Measurements from ENCODE around the genes PPAT, NOA1 and IGFBP7.

GRCh38 chr4:56388088-56388542 is 824 bp upstream of the AASDH start:
- PRO-cap, 2 experiments, result no peak in any of the 2 experiments
- RAMPAGE, long total RNA, 4 experiments, result no peak in any of the 4 experiments

- PRO-cap, 2 experiments, result no peak in any of the 2 experiments
- RAMPAGE, long total RNA, 4 experiments, result no peak in any of the 4 experiments
Measured at GRCh38 chr4:56414106-56414463, 21.3 kb downstream of the PPAT start.

DNA sequence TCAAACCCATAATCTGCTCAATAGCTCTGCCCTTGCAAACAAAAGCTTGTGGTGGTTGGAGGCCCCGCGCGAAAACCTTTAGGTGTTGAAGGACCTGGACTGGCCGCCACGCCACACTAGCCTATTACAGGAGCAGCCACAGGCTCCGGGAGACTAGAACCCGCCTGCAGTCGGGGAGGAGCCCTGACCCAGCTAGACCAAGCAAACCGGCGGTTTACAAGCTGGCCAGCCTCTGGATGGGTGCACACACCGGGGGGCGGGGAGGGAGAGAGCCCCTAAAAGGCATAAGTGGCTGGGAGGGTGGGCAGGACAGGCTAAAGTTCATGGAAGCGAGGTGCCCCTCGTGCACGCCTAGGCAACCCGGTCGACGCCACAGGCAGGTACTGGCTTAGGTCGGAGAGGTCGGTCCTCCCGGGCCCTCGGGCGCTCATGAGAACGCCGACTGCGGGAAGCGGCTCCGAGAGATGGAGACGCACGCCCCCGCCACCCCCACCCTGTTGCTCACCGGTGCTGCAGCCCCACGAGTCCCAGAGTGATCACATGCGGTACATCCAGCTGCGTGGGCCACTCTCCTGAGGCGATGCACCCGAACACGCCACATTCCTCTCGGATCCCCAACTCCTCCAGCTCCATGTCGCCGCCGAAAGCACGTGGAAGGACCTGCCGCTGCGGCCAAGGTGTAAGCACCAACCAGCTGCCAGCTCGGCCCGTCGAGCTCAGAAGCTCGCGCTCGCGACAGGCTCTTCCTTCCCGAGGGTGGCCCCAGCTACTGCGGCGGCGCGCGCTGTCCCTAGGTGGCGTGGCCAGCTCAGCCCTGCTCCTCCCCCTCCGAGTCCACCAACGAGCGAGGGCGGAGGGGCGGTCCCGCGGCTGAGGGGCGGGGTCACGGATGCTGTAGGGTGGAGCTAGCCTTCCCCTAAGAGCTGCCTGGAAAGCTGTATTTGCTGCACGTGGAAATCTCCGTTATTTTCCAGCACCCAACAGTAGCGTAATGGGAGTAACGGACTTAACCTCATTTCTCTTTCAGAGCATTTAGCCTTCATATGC is at the start of gene PPAT:
TSS of gene PPAT (minus strand) at position 771 of the 1,047 bp plus-strand sequence.
- PRO-cap, 2 experiments, result peak in 2 of 2 experiments; most common plus-strand start position 867 of the sequence (in 1); most common minus-strand start position 768 of the sequence (in 2)
- RAMPAGE, long total RNA, 4 experiments, result start-site peak on the minus strand in 4 of 4 experiments, centred at positions 652 to 760 of the sequence, 20 to 75 reads per replicate

GRCh38 chr4:56458999-56459999 is 8.1 kb upstream of the SRP72 start:
- PRO-cap, 2 experiments, result no peak in any of the 2 experiments
- RAMPAGE, long total RNA, 4 experiments, result no peak in any of the 4 experiments

- PRO-cap, 2 experiments, result peak in 1 of 2 experiments; most common plus-strand start chr4:56466665 (in 1)
- RAMPAGE, long total RNA, 4 experiments, result no peak in any of the 4 experiments
Measured at GRCh38 chr4:56466306-56467067, 930 bp upstream of the SRP72 start.

- PRO-cap, 2 experiments, result no peak in any of the 2 experiments
- RAMPAGE, long total RNA, 4 experiments, result start-site peak on the plus strand in 1 of 4 experiments, at chr4:56490584-56490619 at its widest, 75 reads per replicate
Measured at GRCh38 chr4:56490289-56490929, 15.2 kb upstream of the ARL9 start.

- PRO-cap, 2 experiments, result no peak in any of the 2 experiments
- RAMPAGE, long total RNA, 4 experiments, result start-site peak on the plus strand in 1 of 4 experiments, at chr4:56491549-56491553 at its widest, 27 reads per replicate
Measured at GRCh38 chr4:56491246-56491739, 14.3 kb upstream of the ARL9 start.

DNA sequence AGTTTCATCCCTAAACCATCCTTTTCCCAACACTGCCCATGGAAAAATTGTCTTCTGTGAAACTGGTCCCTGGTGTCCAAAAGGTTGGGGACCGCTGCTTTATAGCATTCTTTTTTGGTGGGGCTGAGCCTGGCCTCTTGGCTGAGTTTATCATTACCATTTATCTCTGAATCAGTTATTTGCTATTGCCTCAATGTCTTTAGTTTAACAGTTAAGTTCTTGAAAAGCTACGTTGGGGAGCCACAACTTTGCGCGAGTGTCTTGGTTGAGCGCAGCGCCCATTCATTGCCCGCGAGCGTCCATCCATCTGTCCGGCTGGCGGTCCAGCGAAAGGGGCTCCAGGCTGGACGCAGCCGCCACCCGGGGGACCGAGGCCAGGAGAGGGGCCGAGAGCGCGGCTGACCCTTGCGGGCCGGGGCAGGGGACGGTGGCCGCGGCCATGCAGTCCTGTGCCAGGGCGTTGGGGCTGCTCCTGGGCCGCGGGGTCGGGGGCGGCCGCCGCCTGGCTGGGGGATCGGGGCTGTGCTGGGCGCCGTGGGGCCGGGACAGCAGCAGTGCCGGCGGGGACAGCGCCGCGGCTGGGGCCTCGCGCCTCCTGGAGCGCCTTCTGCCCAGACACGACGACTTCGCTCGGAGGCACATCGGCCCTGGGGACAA is 61.9 kb downstream of the THEGL start:
- PRO-cap, 2 experiments, result no peak in any of the 2 experiments
- RAMPAGE, long total RNA, 4 experiments, result no peak in any of the 4 experiments

- PRO-cap, 2 experiments, result no peak in any of the 2 experiments
- RAMPAGE, long total RNA, 4 experiments, result no peak in any of the 4 experiments
Measured at GRCh38 chr4:56653252-56653912, 27.7 kb downstream of the HOPX start.

DNA sequence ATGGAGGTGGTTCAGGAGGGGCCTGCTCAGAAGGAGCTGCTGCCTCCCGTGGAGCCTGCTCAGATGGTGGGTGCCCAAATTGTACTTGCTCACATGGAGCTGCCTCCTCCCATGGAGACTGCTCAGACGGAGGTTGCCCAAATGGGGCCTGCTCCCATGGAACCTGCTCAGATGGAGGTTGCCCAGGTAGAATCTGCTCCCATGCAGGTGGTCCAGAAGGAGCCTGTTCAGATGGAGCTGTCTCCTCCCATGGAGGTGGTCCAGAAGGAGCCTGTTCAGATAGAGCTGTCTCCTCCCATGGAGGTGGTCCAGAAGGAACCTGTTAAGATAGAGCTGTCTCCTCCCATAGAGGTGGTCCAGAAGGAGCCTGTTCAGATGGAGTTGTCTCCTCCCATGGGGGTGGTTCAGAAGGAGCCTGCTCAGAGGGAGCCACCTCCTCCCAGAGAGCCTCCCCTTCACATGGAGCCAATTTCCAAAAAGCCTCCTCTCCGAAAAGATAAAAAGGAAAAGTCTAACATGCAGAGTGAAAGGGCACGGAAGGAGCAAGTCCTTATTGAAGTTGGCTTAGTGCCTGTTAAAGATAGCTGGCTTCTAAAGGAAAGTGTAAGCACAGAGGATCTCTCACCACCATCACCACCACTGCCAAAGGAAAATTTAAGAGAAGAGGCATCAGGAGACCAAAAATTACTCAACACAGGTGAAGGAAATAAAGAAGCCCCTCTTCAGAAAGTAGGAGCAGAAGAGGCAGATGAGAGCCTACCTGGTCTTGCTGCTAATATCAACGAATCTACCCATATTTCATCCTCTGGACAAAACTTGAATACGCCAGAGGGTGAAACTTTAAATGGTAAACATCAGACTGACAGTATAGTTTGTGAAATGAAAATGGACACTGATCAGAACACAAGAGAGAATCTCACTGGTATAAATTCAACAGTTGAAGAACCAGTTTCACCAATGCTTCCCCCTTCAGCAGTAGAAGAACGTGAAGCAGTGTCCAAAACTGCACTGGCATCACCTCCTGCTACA is 23.4 kb downstream of the REST start:
- PRO-cap, 2 experiments, result no peak in any of the 2 experiments
- RAMPAGE, long total RNA, 4 experiments, result no peak in any of the 4 experiments

DNA sequence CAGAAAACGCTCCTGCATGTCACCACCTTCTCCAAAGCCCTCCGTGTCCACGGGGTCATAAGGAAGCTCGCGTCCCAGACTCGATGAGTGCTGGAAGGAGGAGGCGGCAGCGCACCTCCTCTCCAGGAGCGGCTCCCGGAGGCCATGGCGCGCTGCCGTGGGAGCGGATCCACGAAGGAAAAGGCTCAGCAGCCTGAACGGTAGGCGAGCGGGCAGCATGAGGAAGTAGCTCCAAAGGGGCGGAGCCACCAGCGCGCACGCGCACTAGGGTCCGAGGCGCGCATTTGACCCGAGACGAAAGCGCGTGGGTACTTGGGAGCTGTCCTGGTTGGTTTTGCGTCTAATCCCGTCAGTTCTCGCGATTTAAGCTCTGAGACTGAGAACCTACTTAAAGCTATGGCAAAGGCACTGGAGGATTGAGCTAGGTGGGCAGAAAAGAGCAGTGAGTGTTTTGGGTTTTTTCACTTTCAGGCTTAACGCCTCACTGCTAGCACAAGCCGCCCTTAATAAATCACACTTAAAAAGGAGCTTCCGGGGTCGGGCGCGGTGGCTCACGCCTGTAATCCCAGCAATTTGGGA is at the start of gene NOA1:
TSS of gene NOA1 (minus strand) at position 240 of the 579 bp plus-strand sequence.
- PRO-cap, 2 experiments, result peak in 2 of 2 experiments; most common plus-strand start position 416 of the sequence (in 2); most common minus-strand start position 195 of the sequence (in 1)
- RAMPAGE, long total RNA, 4 experiments, result start-site peak on the plus strand in 1 of 4 experiments, centred at position 342 of the sequence, 36 reads per replicate; start-site peak on the minus strand in 2 of 4 experiments, centred at positions 199 to 209 of the sequence, 16 to 23 reads per replicate

DNA sequence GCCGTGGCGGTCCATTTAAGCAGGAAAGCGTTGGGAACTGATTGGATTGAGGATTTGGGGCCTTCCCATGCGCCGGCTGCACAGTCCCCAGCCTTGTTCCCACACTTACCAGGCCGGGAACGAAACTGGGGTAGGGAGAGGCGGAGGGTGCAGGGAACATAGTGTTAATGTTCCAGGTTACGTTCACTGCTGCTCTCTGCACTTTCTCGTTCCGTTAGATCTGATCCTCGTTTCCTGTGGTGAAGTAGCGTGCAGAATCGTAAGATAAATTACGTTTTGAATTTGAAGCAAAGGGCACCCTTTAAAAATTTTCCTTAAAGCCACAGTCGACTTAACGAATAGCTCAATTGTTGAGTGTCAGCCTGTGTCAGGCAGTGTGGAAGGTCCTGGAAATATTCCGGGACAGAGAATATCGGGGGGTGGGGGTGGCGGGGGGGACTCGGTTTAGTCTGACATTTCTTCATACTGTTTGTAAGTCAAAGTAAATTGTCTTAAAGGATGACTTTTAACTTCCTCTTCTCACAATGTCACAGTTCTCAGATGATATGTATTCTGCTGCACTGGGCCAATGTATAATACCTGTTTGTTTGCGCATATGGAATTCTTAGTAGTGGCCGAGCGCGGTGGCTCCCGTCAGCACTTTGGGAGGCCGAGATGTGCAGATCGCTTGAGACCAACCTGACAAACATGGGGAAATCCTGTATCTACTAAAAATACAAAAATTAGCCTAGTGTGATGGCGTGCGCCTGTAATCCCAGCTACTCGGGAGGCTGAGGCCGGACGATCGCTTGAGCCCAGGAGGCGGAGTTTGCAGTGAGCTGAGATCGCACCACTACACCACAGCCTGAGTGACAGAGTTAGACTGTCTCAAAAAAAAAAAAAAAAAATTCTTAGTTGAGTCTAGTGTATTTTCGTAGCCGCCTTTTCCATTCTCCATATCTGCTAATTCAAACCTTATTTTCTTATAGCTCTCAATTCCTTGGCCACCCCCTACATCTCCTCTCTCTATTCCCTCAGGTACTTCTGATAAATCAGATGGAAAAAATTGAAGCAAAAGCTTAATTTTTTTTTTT is 668 bp downstream of the POLR2B start:
- PRO-cap, 2 experiments, result no peak in any of the 2 experiments
- RAMPAGE, long total RNA, 4 experiments, result no peak in any of the 4 experiments

DNA sequence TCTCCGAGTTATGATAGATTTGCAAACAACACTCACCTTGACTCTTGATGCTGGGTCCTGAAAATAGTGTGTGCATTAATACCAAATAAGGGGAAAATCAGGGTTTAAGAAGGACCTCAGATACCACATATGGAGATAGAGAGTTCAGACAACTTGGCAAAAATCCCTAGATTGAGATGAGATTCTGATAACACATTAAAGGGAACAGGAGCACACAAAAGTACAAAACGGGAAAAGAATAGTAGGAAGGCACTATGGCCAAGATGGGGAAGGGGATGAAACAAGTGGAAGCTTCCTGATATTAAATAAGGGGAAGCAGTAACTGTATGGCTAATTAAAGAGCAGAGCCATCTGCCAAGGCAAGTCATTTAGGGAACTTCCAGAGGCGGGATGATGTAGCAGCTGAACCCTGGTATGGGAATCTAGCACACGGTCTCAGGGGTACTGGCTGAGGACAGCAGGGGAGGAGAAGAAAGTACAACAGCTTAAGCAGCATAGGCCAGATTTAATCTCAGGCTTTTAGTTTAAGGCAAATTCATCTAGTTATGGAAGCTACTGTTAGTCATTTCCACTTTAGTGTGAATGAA is 59.2 kb downstream of the IGFBP7 start:
- PRO-cap, 2 experiments, result peak in 1 of 2 experiments; most common plus-strand start position 425 of the sequence (in 1); most common minus-strand start position 306 of the sequence (in 1)
- RAMPAGE, long total RNA, 4 experiments, result no peak in any of the 4 experiments

DNA sequence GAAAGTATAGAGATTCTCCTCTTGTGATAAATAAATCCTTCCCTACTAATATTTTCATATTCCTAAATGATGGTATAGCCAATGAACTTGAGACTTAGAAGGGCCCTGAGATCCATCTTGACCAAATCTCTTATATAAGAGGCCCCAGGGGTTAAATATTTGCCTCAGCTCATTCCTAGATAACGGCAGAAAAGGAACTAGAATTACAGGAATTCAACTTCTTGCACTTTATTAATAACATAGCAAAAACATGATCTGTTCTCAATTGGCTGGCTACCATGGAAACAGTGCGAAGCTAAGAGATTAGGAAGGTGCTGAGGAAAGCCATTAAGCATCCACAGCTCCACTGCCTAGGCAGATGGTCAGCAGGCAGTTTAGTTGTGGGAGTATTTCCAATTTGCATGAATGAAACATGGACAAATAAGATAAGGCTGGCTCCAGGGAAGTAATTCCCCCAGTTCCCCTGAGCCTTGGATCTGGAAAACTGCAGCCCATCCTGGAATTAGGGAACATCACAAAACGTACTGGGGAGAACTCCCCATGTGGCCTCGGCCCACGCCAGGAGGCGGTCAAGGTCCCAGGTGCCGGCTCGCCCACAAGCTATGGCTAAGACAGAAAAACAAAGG is 45.5 kb downstream of the IGFBP7 start:
- PRO-cap, 2 experiments, result no peak in any of the 2 experiments
- RAMPAGE, long total RNA, 4 experiments, result no peak in any of the 4 experiments

- PRO-cap, 2 experiments, result peak in 1 of 2 experiments; most common minus-strand start chr4:57094320 (in 1)
- RAMPAGE, long total RNA, 4 experiments, result no peak in any of the 4 experiments
Measured at GRCh38 chr4:57094089-57095416, 15.6 kb downstream of the IGFBP7 start.

GRCh38 chr4:57102896-57103830 is 7.0 kb downstream of the IGFBP7 start:
- PRO-cap, 2 experiments, result peak in 1 of 2 experiments; most common minus-strand start chr4:57103244 (in 1)
- RAMPAGE, long total RNA, 4 experiments, result no peak in any of the 4 experiments

- PRO-cap, 2 experiments, result peak in 2 of 2 experiments; most common plus-strand start chr4:57110530 (in 1); most common minus-strand start chr4:57110385 (in 2)
- RAMPAGE, long total RNA, 4 experiments, result start-site peak on the minus strand in 2 of 4 experiments, at chr4:57109970-57110390 at its widest, 79 to 210 reads per replicate
Measured at GRCh38 chr4:57109889-57110856, at the start of gene IGFBP7. IGFBP7 (minus strand) TSS chr4:57110385.

DNA sequence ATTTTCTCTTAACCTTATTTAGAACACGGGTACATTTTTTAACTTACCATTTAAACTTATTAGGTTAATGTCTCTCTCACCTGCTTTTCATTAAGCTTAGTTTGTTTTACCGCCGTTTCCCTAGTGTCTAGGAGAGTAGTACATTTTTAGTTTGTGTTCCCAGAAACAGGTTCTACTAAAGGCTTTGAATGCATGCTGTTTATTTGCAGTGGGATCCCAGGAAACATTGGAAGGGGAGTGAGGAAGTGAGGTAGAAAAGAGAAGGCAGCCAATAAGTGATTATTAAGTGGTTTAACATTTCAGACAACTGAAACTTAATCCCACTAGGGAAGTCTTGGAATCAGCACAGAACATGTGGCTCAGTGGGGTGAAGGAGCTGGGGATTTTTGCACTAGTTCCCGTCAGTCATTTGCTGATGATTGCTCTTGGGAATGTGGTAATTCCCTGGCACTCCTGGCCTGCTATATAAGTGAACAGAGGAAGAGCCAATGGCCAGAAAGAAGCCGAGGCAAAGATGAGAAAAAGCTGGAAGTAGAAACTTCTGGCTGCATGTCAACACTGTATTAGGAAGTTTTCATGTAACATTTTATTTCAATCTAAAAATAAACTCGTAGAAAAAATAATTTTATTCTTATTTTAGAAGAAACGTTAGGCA is 1053.0 kb upstream of the IGFBP7 start:
- PRO-cap, 2 experiments, result no peak in any of the 2 experiments
- RAMPAGE, long total RNA, 4 experiments, result no peak in any of the 4 experiments

- PRO-cap, 2 experiments, result no peak in any of the 2 experiments
- RAMPAGE, long total RNA, 4 experiments, result no peak in any of the 4 experiments
Measured at GRCh38 chr4:58301232-58302098, 1191.3 kb upstream of the IGFBP7 start.

DNA sequence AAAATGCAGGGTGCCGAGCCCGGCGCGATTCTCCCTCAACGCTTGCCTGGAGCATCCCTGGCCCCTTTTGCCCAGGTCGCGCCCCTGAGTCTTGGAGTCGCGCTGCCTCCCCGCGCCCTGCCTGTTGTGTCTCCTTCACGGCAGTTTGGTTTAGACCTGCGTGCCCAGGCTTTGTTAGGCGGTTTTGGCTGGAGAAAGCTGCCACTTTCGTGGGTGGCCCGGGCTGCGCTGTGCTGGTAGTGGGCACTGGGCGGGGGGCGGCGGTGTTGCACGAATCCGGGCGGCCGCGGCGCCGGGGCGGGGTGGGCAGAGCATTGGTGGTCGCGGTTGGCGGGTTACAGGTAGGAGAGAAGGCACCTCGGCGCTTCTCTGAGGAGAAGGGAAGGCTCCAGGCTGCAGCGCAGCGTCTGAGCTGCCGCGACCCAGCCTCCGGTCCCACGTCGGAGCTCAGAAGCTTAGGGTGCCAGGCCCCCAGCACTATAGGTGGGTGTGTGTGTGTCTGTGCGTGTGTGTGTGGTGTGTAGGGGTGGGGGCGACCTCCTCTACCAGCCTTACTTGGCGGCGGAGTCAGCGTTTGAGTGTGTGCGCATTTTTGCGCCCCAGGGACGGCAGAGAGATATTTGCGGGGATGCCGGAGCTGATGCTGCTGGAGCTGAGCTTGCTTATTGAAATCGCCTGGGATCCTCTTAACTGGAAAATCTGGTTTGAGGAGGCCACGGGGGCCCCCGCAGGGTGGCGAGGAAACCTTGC is 2.3 kb downstream of the ADGRL3 start:
- PRO-cap, 2 experiments, result no peak in any of the 2 experiments
- RAMPAGE, long total RNA, 4 experiments, result no peak in any of the 4 experiments